Cardiac atrium fibroblast (primary cell): Measurements from ENCODE around the genes SSC4D, DTX2 and SPDYE17.

DNA sequence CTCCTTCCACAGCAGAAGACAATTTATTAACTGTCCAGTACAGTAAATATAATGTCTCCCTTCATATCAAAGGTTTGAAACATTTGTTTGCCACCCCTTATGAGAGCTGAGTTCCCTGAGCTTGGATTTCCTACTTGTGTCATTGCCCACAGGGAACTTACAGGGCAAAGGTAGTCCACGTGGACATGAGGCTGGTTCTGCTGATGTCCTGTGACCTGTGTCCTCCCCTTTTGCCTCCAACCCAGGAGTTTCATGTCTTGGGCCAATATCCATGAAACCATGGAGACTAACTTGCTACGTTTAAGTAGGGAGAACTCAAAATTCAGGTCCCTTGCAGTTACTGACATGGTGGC is 66.4 kb upstream of the SRRM3 start:
- RAMPAGE, long total RNA = no peak

DNA sequence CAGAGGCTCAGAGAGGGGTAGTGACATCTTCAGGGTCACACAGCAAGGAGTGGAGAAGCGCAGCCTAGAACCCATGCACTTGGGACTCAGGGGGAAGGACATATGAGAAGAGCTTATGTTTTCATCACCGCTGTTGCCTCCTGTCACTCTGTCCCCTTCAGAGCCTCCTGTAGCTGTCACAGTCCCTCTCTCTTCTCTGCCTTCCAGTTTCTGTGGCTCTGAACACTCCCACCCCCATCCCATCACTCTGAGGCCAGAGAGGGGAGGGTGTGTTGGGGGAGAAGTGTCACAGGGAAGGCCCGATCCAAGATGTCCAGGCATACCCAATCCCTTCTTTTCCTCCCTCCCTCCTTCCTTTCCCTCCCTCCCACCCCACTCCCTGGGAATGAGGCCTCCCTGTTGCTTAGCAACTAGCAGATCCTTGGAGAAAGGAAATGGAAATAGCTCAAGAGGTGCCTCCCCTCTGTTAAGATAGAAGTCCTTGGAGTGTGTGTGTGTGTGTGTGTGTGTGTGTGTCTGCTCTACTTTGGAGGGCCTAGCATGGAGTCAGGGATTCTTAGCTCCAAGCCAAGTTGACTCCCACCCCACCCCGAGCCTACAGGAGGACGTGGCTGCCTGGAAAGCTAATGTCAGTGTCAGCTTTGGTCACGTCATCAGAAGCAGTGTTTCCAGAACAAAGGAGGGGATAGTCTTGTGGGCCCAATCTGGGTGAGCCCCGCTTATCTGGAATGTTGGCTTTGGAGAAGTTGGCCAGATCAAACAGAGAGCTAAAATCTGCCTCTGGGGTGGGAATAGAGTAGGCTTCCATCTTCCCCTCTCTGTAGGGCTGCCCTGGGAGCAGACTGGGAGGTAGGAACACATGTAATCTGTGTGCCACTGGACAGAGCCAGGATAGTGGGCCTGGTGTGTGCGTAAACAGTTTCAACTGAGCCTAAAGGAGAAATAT is 32.3 kb downstream of the SRRM3 start:
- RAMPAGE, long total RNA = no peak

GRCh38 chr7:76280200-76280775 is 22.2 kb upstream of the HSPB1 start:
- RAMPAGE, long total RNA = no peak

- RAMPAGE, long total RNA = no peak
Measured at GRCh38 chr7:76281273-76281890, 21.1 kb upstream of the HSPB1 start.

DNA sequence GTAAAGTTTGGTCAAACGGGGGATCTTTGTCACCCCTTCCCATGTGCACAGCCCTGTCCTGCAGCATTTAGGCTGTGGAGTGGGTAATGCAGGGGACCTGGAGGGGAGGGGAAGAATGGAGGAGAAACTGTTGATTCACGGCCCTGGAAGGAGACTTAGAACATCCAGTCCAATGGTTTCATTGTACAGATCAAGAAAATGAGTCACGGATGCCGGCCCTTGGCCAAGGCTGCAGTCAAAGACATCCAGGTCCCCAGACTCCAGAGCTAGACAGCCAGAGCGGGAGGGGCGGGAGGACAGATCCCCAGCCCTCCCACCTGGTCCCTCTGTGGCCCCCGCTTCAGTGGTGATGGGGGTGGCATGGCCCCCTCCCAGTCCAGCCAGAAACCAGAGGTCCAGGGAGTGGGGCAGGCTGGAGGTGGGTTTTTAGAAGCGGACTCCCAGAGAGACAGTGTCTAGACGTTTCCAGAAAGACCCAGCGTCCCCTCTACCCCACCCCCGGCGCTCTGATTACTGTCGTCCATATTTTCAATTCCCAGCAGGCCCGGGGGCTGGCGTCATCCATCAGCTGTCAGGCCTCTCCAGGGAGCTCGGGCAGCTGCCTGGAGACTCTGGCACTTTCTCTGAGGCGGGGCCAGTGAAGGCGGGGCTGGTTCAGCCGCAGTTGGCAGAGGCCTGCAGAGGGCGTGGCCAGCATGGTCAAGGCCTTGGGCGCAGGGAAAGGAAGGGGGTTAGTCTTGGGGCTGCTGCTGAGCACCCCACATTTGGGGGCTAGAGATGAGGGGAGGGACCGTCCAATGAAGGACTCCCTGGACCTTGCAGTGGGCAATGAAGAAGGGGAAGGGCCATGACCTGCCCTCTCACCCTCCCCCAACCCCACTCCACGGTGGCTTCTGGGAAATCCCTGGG is 8.0 kb upstream of the HSPB1 start:
- RAMPAGE, long total RNA = no peak

- RAMPAGE, long total RNA = start-site peak on the plus strand at chr7:76303701-76303812, 230 and 401 reads in 2 replicates
Measured at GRCh38 chr7:76303439-76303889, 991 bp downstream of the HSPB1 start.

DNA sequence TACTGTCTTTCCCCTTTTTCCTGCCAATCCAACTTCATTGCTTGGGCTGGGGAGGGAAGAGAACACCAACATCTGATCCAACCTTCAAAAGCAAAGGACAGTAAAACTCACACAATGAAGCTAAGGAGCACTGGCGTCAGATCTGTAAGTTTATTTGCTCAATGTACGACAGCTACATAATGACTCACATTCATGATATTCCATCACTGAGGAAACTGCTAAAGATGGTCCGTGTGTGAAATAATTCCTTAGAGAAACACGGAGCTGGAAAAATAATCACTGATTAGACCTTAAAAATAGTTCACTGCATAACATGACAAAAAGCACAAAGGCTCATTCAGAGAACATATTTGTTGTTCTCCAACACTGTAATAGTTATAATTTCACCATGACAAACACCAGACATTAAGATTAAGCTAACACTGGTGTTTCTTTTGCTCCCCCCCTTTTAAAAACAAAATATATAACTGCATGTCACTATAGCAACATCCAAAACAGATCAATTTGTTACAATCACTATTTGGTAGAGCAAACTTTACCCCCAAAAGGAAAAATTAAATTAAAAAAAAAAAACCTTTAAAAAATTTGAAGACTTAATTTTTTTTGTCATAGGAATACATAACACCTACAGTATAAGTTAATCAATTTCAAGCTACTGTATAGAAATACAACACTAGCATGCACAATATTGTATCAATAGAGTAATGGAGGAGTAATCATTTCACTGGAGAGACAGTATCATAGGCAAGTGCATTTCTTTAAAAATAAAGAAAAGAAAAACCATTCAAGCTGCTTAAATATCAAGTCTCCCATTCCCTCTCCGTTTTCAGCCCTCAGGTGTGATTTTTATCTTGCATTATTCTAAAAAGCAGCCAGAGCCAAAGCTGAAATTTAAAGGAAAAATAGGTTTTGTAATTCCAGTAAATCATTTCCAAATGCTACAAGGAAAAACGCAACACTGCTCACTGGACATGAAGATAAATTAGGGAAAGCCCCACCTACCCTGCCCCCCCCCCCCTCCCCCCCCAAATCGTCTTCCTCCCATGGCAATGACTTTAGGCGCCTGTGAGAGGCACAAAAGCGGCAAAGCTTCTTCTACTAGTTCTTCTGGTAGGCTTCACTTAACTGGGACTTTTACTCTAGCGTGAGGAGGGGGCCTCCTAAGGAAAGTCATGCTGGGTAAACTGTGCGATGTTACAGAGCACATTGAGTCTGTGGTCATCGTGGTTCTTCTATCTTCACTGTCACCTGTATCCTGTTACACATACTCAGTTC is 24.6 kb downstream of the HSPB1 start:
- RAMPAGE, long total RNA = no peak

DNA sequence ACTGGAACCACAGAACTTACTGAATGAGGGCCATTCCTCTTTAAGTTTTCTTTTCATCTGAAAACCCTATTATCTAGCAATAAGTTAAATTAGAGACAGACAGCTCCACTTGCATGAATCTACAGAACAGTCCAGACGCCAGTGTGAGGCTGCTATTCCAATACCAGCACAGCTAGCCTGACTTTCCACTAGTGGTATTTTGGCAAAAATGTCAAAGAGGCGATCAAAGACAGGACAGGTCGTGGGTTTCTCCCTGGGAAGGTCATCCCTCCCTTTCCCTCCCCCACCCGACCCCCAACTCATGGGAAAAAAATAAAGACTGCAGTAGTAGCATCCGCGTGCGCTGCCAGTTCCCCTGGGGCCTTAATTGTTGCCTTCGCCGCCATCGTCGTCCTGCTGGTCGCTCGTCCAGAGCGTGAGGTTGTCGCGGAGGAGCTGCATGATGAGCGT is 26.8 kb downstream of the HSPB1 start:
- RAMPAGE, long total RNA = no peak

DNA sequence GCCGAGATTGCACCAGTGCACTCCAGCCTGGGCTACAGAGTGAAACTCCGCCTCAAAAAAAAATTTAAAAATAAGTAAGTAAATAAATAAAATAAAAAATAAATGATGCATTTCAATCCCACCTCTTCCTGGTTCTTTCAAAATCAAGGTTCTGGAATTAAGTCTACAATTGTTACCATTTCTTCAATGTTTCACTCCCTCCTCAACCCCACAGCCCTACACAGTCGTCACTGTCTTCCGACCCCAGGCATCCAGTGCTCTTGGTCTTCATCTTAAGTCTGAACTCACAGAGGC is 13.0 kb downstream of the YWHAG start:
- RAMPAGE, long total RNA = no peak

DNA sequence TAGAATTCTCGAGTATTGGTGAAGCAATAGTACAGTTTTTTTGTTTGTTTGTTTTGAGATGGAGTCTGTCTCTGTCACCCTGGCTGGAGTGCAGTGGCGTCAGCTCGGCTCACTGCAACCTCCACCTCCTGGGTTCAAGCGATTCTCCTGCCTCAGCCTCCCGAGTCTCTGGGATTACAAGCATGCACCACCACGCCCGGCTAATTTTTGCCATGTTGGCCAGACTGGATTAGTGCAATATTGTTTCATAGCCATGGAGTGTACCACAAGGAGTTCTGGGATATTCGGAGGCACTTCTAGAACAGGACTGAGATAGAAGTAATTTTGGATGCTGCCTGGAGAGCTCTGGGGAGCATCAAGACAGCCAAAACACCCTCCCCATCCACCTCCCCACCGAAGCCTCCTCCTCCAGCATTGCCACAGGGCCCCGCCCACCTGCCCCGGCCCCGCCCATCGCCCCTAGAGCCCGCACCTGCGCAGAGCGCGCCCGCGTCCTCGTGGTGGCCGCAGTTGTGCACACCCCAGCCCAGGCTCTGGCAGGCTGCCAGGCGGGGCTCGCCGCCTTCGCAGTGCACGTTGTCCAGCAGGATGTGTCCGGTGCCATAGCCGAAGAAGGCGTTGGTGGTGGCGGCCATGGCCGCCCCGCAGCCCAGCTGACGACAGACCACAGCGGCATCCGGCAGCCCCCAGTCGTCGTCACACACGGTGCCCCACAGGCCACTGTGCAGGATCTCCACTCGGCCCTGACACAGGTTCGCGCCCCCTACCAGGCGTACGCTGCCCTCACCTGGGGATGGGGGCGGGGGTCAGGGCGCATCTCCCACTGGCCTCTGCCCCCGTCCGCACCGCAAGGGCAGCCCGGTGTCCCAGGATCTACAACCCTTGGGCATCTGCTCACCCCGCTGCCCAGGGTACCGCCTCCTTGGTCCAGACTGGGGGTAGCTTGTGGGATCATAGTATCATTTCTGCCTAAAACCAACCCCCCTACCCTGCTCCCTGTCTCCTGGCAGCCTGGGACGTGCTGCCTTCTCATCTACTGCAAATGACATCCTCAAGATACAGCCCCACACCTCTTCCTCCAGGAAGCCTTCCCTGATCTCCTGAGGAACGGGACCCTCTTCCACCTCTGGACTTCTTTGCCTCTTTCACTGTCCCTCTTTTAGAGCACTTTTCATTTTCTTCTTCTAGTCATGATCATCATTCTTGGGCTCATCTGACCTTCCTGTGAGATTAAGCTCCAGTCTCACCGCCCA is 12.0 kb downstream of the SSC4D start:
- RAMPAGE, long total RNA = no peak

- RAMPAGE, long total RNA = no peak
Measured at GRCh38 chr7:76409528-76409980, at the start of gene SSC4D. Gene SSC4D, minus strand, starts transcription at chr7:76409697.

DNA sequence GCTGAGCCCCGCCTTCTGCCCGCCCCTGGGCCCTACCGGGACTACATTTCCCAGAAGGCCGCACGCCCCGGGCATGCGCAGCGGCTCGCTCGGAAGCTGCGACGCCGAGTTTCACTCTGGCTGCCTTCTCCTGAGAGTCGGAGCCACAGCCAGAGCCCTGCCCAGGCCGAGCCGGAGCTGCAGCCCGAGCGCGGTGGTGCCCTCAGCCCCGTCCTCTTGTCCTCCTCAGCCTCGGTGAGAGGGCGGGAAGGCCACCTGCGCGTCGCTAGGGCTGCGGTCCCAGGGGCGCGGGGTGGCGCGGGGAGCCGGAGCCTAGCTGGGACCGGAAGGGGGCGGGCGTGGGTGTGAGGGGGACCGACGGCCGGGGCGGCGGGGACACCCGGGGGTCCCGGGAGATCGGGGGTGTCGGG is at the start of gene DTX2:
DTX2 (plus strand) TSS at position 107 of the 410 bp plus-strand sequence.
- RAMPAGE, long total RNA = no peak

DNA sequence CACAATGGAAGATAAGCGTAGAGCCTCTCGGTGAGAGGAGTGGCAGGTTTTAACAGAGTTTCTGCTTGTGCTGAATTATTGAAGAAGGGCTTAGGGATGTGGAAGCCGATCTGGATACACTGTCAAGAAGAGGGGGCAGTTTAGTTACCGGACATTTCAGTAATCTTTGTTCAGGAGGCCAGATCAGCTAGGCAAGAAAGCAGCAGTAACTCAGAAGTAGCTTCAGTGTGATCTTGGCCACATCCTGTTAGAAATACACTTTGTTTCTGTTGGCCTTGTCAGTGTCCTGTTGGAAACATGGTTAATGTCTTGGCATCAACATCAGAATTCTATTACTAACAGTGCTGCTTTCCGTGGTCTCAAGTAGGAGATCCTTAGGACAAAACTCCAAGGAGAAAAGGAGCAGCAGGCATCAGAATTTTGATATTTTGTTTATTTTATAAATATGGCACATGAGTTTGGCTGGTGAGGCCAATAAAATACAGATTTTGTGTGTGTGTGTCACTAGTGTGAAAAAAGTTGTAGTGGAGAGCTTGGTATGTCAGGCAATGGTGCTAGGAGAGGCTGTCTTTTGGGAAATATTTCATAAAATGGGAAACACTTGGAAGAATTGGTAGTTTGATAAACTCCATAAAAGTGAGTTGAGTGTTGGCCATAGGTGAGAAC is 40.9 kb upstream of the SPDYE16 start:
- RAMPAGE, long total RNA = no peak

- RAMPAGE, long total RNA = no peak
Measured at GRCh38 chr7:76590697-76591414, 36.2 kb downstream of the POMZP3 start.

GRCh38 chr7:76728355-76729314 is 101.6 kb upstream of the POMZP3 start:
- RAMPAGE, long total RNA = no peak

DNA sequence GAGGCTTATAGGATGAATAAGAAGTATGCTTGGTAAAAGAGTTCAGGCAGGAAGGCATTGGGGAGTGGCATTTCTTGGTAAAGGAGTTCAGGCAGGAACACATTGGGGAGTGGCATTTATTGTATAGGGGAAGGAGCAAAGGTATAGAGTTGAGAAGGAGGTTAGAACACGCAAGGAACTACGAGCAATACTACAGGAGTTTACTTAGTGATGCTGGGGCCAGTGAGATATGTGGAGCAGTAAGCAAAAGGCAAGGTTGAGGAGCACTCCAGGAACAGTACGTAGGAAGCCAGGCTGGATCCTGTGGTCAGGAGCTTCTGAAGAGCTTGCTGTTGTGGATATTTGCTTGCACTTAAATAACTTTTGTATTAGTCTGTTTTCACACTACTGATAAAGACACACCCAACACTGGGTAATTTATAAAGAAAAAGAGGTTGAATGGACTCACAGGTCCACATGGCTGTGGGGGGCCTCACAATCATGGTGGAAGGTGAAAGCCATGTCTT is 202.2 kb upstream of the POMZP3 start:
- RAMPAGE, long total RNA = no peak

- RAMPAGE, long total RNA = no peak
Measured at GRCh38 chr7:76839243-76839819, 192.8 kb downstream of the SPDYE17 start.

- RAMPAGE, long total RNA = no peak
Measured at GRCh38 chr7:77032164-77032601, at the start of gene SPDYE17. Gene SPDYE17, minus strand, starts transcription at chr7:77032361.

DNA sequence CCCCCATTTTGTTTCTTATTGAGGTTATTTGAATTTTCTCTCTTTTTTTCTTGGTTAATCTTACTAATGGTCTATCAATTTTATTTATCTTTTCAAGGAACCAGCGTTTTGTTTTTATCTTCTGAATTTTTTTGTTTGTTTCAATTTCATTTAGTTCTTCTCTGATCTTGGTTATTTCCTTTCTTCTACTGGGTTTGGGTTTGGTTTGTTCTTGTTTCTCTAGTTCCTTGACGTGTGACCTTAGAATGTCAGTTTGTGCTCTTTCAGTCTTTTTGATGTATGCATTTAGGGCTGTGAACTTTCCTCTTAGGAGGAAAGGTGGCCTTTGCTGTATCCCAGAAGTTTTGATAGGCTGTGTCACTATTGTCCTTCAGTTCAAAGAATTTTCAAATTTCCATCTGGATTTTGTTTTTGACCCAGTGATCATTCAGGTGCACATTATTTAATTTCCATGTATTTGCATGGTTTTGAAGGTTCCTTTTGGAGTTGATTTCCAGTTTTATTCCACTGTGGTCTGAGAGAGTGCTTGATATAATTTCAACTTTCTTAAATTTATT is 6.2 kb upstream of the SPDYE18 start:
- RAMPAGE, long total RNA = no peak

GRCh38 chr7:77196504-77197178 is 3.0 kb downstream of the FGL2 start:
- RAMPAGE, long total RNA = no peak